Heart (tissue), 3 donors: ENCODE measurements around the gene SYT6.

DNA sequence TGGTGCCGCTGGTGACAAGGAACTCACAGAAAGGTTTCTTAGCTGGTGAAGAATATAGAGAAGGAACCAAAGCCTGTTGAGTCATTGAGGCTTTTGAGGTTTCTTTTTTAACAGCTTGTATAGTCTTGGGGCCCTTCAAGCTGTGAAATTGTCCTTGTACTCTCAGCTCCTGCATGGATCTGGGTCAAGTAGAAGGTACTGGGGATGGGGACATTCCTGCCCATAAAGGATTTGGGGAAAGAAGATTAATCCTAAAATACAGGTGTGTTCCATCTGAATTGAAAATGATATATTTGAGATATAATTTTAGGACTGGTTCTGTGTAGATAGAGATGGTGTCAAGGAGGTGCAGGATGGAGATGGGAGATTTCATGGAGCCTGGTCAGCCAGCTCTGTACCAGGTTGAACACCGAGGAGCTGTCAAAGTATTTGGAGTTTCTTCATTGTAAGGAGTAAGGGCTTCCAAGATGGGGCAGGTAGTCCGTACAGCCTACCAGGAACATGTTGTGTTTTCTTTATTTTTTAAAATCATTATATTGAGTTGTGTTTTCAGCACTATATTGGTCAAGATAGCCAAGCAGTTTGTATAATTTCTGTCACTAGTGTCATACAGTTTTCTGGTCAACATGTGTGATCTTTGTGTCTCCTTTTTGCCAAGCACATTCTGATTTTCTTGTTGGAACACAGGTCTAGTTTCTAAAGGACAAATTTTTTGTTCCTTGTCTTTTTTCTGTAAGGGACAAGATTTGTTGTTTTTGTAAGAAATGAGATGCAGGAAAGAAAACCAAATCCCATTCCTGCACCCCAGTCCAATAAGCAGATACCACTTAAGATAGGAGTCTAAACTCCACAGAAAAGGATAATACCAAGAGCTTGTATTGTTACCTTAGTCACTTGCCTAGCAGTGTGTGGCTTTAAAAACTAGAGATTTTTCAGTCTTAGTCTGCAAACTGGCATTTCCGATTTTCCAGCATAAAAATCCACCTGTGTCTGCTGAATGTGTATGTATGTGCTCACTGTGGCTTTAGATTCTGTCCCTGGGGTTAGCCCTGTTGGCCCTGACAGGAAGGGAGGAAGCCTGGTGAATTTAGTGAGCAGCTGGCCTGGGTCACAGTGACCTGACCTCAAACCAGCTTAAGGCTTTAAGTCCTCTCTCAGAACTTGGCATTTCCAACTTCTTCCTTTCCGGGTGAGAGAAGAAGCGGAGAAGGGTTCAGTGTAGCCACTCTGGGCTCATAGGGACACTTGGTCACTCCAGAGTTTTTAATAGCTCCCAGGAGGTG lies 3.2 kb upstream of the OLFML3 start:
- RAMPAGE, long total RNA, 2 experiments, result no peak in any of the 2 experiments

GRCh38 chr1:114023129-114023704 lies 43.9 kb downstream of the OLFML3 start:
- RAMPAGE, long total RNA, 2 experiments, result no peak in any of the 2 experiments

GRCh38 chr1:114153353-114154153 lies at the start of gene SYT6:
Gene SYT6 (minus strand): TSS chr1:114153869.
- RAMPAGE, long total RNA, 2 experiments, result no peak in any of the 2 experiments

DNA sequence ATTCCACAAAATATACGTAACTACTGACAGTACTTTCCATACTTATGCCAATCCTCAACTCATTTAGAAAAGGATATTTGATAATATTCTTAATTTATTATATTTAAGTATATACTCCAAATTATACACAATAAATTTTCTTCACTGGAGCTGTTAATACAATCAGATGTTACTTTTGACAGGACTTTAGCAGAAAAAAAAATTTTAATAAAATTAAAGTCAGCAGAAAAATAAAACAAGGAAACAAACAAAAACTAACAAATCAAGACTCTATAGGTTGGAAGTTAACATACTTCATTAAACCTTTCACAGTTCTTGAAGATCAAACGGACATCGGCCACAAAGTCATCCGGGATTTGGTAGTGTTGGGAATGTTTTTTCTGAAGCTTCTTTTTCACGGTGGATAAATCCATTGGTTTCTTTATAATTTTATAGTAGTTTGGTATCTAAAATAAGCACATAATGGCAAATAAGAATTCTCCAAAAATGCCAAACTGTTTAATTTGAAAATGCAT lies 111.8 kb downstream of the TRIM33 start:
- RAMPAGE, long total RNA, 2 experiments, result no peak in any of the 2 experiments

- RAMPAGE, long total RNA, 2 experiments, result no peak in any of the 2 experiments
Observed at GRCh38 chr1:114511390-114511678, 331 bp upstream of the TRIM33 start.

GRCh38 chr1:114726072-114726769 lies 9.7 kb upstream of the NRAS start:
- RAMPAGE, long total RNA, 2 experiments, result start-site peak on the minus strand in 1 of 2 experiments, at chr1:114726211-114726388 at its widest, 110 to 148 reads per replicate

- RAMPAGE, long total RNA, 2 experiments, result no peak in any of the 2 experiments
Observed at GRCh38 chr1:114727515-114728276, 11.1 kb upstream of the NRAS start.

- RAMPAGE, long total RNA, 2 experiments, result no peak in any of the 2 experiments
Observed at GRCh38 chr1:114737861-114738342, 19.9 kb downstream of the CSDE1 start.

DNA sequence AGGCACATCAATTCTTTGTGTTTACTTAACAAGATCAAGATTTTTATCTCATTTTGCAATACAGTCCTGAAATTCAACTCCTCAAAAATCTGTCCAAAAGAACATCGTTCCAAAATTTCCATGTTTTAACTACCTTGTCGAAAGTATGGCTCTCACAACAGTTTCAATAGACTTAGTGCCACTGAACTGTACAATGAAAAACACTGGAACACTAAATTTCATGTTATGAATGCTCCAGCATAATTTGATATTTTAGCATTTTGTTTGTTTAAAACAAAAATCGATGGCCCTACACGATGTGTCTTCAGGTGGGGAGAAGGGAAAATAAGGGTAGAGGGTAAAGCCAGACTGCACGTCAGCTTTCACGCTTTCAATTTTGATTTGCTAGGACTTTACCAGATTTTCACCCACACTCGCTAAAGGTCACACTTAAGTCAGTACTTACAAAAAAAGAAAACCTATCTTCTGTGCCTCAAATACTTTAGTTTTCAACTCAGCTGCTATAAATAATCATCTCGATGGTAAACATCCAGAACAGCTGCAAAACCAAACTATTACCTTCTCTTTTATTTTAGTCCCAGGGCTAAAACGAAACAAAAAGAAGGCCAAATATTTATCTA lies 1.9 kb downstream of the CSDE1 start:
- RAMPAGE, long total RNA, 2 experiments, result no peak in any of the 2 experiments

DNA sequence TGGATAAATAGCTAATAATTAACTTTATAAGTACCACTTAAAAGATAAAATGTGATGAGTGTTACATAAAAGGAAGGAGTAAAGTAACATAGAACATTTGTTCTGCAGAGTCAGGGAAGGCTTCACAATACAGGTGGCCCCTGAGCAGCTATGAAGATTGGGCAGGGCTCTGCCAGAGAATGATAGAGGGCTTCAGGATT lies 108.9 kb downstream of the NGF start:
- RAMPAGE, long total RNA, 2 experiments, result no peak in any of the 2 experiments

- RAMPAGE, long total RNA, 2 experiments, result no peak in any of the 2 experiments
Observed at GRCh38 chr1:115564132-115564645, 77.6 kb upstream of the VANGL1 start.

GRCh38 chr1:115952609-115953138 lies 23.6 kb upstream of the SLC22A15 start:
- RAMPAGE, long total RNA, 2 experiments, result no peak in any of the 2 experiments

DNA sequence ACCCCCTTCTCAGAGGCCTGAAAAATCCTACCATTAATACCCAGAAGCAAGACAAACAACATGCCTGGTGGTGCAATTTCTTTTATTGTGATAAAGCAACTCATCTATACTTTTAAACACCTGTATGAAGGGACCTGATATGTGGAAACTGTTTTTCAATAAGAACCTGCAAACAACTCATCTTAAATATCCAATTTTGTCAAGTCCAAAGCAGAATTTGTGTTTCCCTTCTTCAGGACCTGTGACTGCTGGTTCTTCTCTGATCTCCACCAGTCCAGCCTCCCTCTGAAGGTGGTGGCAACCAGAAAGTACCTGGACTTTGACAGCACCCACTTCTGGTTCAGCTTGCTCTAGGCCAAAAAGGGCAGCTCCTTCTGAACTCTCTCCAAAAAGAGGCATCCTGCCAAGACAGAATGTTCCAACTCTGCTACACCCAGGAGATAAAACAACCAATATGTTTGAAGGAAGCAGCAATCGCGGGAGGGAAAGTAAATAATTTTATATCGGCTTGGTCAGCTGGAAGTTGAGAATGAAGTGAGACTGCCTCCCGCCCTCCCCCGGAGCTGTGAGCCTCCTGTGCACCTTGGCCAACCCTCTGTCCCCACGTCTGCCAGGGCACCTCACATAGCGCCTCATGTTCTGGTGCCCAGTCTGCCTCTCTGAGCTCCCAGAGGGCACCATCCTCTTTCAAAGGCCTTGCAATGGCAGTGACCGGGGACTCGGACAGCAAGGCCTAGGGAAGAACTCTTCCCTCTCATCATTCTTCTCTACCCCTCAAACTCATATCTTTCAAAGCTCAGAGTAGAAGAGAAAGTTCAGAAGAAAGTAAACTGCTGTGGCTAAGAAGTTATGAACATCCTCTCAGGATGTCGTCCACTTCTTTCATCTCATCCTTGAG lies 130.3 kb upstream of the ATP1A1 start:
- RAMPAGE, long total RNA, 2 experiments, result no peak in any of the 2 experiments

DNA sequence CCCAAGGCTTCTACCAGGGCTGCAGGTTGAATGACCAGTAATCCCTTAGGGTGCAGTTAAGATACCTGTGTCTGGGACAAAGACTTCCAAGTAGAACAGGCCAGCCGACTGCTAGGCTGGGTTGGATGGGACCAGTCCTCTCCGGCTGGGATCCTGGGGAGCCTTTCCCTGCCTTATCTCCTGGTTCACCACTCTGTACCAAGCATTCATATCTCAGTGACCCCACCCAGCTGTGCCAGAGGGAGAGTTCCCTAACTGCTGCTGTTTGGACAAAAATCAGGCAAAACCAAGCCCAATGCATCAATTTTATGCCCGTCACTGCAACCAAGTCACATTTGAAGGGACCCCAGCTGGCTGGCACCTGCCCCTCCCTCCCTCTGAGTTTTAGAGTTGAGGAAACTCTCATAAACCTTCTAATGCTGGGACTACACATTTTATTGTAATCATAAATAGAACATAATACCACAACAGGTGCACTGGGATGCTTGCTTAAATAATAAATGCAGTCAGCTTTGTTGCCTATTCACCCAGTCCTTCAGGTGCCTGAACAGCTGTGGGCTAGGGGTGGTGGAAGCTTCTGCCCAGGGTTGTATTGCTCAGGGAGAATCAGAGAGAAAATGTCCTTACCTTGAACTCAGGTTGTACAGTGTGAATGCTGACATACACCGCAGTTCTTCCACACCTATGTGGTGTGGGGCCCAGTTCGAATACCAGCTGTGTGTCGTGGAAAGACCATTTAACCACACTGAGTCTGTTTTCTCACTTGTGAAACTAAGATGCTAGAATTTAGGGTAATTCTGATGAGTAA lies 115.9 kb upstream of the ATP1A1 start:
- RAMPAGE, long total RNA, 2 experiments, result no peak in any of the 2 experiments

GRCh38 chr1:116371909-116372937 lies 821 bp upstream of the ATP1A1 start:
- RAMPAGE, long total RNA, 2 experiments, result no peak in any of the 2 experiments

- RAMPAGE, long total RNA, 2 experiments, result no peak in any of the 2 experiments
Observed at GRCh38 chr1:116378596-116379562, 5.8 kb downstream of the ATP1A1 start.

- RAMPAGE, long total RNA, 2 experiments, result no peak in any of the 2 experiments
Observed at GRCh38 chr1:116384543-116384904, 11.5 kb downstream of the ATP1A1 start.

GRCh38 chr1:116387067-116387633 lies 14.1 kb downstream of the ATP1A1 start:
- RAMPAGE, long total RNA, 2 experiments, result no peak in any of the 2 experiments

DNA sequence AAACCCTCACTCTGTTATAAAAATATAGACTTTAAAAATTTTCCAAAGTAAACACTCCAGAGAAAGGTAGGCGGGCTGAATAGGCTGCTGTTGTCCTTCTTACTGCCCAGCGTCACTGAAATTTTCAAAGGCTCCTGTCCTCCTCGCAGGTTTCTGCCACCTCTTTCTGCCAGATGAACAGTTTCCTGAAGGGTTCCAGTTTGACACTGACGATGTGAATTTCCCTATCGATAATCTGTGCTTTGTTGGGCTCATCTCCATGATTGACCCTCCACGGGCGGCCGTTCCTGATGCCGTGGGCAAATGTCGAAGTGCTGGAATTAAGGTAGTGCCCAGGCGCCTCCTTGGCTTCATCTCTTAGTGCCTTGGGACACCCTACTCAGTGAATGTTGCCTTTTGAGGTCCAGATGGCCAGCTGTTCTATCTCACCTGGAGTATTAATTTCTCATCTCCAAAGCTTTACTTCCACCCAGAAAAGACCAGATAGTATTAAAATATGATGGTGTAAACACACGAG lies 22.0 kb downstream of the ATP1A1 start:
- RAMPAGE, long total RNA, 2 experiments, result no peak in any of the 2 experiments

DNA sequence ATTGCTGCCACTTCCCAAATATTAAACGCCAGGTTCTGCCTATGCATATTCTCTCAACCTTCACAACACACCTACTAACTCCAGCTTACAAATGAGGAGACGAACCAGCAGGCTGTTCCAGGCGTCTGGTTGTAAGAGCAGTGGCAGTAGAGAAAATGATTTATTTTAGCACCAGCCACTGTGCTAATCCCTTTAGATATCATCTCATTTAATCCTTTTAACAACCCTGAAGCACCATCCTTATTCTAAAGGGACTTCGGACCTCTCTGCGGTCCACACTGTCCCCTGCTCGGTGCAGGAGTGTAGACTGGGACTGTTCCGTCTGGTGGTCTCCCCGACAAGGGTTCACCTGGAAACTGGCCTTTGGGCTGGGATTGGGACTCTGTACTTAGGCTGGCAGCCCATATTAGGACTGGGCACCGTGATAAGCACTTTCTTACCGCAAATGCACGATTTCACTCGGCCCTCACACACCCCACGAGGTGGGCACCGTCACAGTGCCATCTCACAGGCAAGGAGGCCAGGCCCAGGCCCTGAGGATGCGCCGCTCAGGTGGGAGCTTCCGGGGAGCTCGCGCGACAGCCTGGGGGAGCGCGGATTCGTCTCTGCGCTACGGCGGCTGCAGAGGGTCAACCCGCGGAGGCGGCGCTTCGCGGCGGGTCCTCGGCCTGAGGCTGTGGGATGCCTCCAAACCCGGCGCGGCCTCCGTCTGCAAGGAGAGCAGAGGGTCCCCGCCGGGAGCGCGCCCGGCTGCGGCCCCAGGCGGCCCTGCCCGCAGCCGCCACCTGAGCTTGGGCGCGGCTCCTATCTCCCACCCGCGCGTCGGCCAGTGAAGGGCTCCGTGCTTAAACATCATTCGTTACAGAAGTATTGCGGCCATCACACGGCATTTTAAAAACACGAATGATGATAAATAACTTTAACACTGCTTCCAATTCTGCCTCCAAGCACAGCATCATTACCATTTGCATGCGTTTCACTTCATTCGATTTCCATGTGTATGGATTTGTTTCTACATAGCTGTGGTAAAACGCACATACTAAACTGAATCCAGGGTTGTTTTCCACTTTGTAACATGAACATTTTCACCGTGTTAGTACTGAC lies 45.3 kb downstream of the ATP1A1 start:
- RAMPAGE, long total RNA, 2 experiments, result start-site peak on the minus strand in 1 of 2 experiments, centred at position 574 of the sequence, 292 reads per replicate